B cell (primary cell): Measurements from ENCODE around the genes FAM177B and DISP1.

- PRO-cap: no peak
- CAGE, long polyA plus RNA: no peak
These were observed 429.1 kb downstream of the DUSP10 start for GRCh38 chr1:221312770-221313202.

DNA sequence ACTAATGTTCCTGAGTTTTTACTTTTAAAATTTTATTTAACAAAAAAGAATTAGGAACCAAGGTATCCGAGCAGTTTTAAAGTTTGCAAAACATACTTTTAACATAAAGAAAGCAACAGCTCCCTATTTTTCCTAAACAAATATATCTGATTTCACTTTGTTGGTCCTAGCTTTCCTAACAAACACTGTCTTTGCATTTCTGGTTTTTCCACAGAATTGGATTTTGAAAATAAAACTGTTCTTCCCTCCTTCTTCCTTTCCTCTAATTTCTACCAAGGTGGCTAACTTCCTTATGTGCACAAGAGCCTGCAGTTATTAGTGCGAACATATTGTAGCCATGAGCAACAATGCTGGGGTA is 31.3 kb downstream of the DUSP10 start:
- PRO-cap: no peak
- CAGE, long polyA plus RNA: no peak

DNA sequence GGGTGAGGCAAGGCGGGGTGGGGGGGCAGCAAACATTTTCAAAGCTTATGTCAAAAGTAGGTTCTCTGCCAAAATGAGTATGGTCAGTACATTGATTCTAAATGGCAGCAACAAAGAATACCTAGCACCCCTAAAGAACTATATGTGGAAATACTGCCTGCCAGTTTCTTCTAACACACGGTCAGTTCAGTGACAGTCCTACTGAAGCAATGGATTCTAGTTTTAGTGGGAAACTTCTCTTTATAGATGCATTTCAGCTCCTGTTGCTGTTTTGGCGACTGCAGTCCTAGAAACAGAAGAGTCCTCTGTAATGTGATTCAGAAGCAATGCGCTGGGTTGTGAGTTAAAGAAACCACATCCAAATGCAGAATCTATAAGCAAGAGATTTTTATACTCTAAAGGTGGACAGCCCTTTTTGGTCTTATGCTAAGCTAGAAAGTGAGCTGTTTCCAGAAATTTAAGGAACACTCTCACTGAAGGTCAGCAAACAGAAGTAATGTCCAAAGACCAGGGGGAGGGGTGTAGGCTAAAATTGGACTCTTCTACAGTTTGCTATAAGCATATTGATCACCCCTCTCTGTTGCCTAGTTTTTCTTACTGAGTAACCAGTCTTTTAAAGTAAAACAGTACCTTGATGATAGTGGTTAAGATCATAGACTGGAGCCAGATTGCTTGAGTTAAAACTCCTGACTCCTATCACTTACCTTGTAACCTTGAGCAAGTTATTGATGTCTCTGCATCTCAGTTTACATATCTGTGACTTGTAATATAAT is 30.8 kb downstream of the DUSP10 start:
- PRO-cap: no peak
- CAGE, long polyA plus RNA: no peak

- PRO-cap: unidirectional peak, minus-strand start at chr1:221713242
- CAGE, long polyA plus RNA: no peak
These were observed 28.8 kb downstream of the DUSP10 start for GRCh38 chr1:221713113-221713482.

DNA sequence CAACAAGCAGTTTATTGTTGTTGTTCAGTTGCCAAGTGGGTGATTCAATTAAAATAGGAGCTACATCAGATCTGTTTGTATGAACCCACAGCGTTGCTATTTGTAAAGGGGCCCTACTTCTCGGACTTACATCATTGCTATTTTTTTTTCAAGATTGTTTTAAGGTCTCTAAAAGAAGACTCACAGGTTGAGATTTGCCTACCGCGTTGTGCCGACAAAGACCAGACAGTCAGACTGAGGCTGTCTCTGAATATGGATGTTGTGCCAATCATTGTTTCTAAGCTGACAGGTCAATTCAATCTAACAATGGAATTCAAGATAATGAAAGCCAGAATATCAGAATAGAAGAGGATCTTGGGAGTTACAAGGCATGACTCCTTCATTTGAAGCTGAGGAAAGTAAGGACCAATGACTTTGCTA is 302.2 kb upstream of the DUSP10 start:
- PRO-cap: no peak
- CAGE, long polyA plus RNA: no peak

DNA sequence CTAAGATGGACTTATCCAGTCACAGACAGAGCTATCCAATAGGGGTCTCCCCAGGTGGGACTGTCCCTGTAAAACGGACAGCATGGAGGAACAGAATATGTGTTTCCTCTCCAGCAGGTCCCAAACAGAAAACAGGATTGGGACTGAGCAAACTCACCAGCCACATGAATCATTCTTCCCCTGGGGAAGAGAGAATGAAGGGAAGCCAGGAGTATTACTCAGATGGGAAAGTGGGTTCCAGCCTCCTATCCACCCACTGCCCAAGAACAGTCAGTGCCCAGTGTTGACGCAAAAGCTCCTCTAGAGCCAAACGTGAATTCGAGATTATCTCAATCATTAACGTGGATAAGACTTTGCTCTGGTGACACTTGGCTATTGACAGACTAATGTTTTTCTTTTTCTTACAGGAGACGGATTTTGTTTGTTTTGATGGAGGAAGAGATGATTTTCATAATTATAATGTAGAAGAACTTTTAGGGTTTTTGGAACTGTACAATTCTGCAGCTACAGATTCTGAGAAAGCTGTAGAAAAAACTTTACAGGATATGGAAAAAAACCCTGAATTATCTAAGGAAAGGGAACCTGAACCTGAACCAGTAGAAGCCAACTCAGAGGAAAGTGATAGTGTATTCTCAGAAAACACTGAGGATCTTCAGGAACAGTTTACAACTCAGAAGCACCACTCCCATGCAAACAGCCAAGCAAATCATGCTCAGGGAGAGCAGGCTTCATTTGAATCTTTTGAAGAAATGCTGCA is 9.4 kb downstream of the MIA3 start:
- PRO-cap: no peak
- CAGE, long polyA plus RNA: no peak

DNA sequence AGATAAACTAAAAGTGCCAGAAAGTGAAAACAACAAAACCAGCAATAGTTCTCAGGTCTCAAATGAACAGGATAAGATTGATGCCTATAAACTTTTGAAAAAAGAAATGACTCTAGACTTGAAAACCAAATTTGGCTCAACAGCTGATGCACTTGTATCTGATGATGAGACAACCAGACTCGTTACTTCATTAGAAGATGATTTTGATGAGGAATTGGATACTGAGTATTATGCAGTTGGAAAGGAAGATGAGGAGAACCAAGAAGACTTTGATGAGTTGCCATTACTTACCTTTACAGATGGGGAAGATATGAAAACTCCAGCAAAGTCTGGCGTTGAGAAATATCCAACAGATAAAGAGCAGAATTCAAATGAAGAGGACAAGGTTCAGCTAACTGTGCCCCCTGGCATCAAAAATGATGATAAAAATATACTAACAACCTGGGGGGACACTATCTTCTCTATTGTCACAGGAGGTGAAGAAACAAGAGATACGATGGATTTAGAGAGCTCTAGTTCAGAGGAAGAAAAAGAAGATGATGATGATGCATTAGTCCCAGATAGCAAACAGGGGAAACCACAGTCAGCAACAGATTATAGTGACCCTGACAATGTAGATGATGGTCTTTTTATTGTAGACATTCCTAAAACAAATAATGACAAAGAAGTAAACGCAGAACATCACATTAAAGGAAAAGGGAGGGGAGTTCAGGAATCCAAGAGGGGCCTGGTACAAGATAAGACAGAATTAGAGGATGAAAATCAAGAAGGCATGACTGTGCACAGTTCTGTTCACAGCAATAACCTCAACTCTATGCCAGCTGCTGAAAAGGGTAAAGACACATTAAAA is 10.3 kb downstream of the MIA3 start:
- PRO-cap: no peak
- CAGE, long polyA plus RNA: no peak

DNA sequence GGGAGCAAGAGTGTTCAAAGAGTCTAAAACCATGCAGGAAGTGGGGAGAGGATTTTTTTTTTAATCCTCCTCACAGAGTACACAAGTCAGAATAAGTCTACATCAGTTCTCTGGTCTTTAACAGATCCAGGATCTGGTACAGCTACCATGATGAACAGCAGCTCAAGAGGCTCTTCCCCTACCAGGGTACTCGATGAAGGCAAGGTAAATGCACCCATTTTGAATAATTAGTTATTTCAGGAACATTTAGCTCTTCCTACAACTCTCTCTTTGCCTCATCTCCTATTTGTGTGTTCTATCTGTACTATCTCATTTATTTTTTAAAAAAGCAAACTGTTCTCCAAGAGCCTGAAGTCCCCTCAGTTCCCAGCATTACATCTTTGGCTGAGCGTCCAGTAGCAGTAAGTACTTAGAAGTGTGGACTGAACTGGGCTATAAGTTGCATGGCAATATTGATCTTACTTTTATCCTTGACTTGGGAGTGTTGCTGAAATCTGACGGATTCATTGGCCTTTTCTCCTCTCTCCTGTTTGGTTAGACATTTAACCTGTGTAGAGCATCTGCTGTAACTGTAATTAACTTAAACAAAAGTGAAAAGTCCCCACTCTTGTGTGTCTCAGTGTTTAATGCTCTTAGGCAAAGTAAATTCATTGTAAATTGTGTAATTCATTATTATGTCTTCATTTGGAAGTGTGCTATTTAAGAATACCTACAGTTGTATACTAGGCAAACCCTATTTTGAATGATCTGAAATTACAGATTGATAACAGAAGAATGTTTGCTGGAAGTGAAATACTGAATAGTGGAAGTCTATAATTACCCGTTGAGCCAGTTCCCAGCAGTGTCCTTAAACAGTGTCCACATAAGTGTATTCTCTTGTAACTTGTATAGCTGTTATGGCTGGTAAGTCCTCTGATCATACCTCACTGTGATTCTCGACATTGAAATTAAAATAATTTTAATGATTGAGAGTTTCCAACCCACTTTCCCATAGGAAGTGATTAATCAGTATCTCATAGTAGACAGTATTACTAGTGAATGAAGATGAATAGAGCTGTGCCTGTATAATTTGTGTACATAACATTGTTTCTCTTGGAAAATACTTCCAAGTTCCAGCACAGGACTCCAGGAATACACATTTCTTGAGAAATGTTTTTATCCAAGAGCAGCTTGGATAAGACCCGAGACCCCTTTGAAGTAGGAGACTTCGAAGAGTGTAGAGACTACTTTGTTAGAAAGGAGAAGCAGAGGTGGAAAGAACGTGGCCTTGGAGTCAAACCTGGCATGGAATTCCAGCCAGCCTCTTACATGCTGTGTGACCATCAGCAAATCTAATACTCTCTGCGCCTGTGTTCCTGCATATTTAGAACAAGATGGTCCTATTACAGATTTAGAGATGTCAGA is 44.7 kb downstream of the MIA3 start:
- PRO-cap: no peak
- CAGE, long polyA plus RNA: no peak

DNA sequence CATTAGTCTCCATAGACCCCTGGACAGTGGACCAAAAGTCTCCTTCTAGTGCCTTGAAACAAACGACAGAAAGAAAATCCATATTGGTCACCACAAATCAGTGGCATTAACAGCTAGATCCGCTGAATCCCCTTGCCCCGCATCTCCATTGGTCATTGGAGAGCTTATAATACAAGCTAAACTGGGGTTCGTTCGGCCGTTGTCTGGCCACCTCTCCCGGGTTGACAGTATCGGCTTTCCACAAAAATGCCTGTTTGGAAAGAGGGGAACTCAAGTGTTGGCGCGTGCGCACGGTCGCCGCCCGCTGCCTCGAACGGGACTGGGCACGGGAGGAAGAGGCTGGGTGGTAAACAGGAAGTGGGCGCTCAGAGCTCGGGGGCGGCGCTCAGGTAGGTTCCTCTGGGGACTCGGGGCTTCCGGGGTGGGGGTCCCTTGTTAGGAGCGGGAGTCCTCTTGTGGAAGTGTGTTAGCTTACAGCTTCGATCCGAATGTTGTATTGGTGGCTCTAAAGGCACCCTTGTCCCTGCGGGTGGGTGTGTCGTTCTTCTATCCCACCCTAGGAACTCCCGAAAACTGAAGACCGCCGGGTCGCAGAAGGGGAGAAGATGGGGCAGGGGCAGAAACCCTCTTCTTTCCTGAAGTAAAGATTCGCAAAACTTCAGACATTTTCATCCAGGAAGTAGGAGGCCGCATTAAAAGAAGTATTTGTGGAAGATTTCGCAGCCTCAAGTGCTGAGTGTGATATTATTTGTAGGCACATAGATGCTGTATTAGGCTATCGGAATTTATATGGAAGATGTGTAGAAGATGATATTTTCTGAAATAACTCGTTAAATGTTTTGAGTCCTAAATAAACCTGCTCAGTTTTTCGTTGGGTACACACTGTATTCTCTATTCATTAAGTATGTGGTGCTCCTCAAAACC is 926 bp downstream of the BROX start:
- PRO-cap: bidirectional peak, plus-strand start at position 364 of the sequence, minus-strand start at position 311 of the sequence
- CAGE, long polyA plus RNA: no peak

- PRO-cap: no peak
- CAGE, long polyA plus RNA: start-site peak on the plus strand at chr1:222737205-222737388, 377 and 303 reads in 2 replicates
These were observed at the start of gene FAM177B for GRCh38 chr1:222736843-222737939. Gene FAM177B, plus strand, starts transcription at chr1:222737202.

GRCh38 chr1:222814287-222815645 is at the start of gene DISP1:
Gene DISP1, plus strand, starts transcription at chr1:222815039.
- PRO-cap: bidirectional peak, plus-strand start at chr1:222815107, minus-strand start at chr1:222814920; bidirectional peak, plus-strand start at chr1:222815379, minus-strand start at chr1:222815360
- CAGE, long polyA plus RNA: no peak

GRCh38 chr1:223031404-223032134 is 111.5 kb downstream of the TLR5 start:
- PRO-cap: no peak
- CAGE, long polyA plus RNA: no peak

DNA sequence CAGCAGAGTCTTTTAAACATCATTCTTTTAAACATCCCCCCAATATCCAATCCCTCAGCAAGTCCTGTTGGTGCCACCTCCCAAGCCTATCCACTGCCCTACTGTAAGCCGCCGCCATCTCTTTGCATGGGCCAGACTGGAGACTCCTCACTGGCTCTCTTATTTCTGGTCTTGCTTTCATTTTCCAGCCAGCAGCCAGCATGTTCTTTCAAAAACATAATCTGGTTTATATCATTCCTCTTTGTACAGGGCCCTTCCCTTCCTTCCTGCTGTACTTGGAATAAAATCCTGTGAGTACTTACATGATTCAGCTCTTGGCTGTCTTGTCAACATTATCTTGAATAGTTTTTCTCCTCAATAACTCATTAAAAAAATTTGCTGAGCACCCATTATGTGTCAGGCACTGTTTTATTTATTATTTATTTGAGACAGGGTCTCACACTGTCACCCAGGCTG is 28.2 kb downstream of the TLR5 start:
- PRO-cap: no peak
- CAGE, long polyA plus RNA: no peak

DNA sequence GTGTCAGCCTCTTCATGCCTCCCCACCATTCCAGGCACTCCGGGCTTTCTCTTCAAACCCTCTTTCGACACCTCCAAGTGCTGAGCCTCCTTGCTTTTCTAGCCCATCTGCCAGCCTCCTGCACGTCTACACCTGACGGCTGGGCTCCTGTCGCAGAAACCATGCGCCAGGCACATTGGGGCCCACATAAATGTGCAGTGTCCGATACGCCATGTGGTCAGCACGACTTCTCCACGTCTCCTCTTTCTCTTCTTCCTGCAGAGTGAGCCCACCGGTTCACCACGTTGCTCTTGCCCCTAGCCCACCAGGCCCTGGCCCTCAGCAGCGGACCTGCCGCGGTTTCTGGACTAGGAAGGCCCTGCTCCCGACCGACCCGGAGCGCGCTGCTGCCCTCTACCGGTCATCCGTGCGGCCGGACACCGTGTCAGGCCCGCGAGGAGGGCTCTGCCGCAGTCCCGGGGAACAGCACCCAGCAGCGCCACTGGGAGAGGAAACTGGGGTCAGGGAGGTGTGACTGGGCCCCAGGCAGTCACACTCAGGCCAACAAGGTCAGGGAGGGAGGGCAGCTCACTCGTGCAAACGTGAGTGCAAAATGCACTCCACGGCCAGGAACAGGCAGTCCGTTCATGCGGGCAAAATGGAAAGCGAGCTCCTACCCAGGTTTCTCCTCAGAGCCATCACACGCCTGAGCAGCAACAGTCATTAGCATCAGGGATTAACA is 13.8 kb downstream of the TLR5 start:
- PRO-cap: no peak
- CAGE, long polyA plus RNA: no peak

GRCh38 chr1:223177736-223178357 is 34.8 kb upstream of the TLR5 start:
- PRO-cap: no peak
- CAGE, long polyA plus RNA: no peak

- PRO-cap: no peak
- CAGE, long polyA plus RNA: no peak
These were observed 75.2 kb downstream of the SUSD4 start for GRCh38 chr1:223288730-223289261.

GRCh38 chr1:223340879-223341704 is 22.9 kb downstream of the SUSD4 start:
- PRO-cap: no peak
- CAGE, long polyA plus RNA: no peak

DNA sequence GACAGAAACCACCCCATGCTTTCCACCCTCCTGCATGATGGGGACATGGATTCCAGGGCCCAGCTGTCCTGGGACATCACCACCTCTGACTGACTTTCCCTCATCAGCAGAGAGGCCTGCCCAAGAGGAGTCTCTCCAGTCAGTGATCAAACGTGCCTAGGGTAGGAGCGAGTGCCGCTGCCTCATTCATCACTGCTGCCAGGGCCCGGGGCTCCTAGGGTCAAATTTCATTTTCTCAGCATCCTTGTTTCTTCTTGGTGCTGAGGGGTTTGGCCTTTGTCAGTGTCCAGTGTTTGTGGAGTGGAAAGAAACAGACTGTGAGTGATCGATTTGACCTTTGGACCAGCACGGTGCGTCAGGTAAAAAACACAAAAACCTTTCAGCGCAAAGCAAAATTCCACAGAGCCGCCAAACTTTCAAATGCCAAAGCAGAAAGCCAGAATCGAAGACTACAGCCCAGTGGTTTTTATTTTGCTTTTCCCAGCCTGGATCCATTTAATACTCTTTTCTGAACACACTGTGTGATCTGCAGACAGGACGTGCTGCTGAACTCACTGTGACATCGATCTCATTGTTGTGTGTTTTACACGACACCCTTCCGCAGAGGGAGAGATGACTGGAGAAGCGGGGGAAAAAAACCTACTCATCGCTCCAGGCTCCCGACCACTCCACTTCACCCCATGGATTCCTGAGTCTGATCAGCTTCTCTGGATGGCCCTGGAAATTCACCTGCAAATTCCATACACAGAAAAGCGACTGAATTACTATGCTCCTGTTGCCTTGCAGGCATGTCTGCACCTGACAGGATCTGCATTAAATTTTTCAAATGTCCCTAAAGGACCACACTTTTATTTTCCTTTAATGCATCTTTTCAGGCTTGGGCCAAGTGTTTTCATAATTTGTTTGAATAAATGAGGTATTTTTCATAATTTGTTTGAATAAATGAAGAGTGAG is 43.1 kb downstream of the CAPN8 start:
- PRO-cap: no peak
- CAGE, long polyA plus RNA: no peak

DNA sequence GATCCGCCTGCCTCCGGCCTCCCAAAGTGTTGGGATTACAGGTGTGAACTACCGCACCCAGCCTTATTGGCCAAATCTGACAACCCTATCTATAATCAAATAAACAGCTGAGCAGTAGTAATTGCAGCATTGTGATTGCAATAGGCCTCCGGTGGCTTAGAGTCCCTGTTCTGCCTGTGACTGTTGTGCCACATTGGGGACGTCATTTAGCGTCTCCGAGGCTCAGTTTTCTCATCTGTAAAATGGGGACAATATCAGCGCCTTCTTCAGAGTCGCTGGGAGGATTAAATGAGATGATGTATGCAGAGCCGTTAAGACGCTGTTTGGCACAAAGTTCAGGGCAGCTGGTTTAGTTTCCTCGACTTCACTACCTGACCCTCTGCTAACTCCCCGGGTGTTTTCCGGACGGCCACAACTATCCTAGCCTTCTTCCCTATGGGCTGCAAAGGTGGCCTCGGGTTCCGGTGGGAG is 470 bp upstream of the CAPN2 start:
- PRO-cap: no peak
- CAGE, long polyA plus RNA: no peak

GRCh38 chr1:223718732-223719279 is 6.5 kb downstream of the CAPN2 start:
- PRO-cap: no peak
- CAGE, long polyA plus RNA: no peak